Hair follicular keratinocyte (primary cell): ENCODE data around the genes MS4A6E, MS4A7, MS4A14, MS4A10, CD5 and PGA4.

DNA sequence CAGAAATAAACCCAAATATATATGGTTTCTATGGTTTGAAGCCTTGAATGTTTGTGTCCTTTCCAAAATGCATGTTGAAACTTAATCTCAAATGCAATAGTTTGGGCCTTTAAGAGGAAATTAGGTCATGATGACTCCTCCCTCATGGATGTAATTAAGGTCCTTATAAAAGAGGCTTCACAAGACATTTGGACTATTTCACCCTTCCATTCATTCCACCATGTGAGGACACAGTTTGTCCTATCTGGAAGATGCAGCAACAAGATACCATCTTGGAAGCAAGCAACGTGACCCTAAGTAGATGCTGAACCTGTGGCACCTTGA, at the start of gene MS4A6E:
MS4A6E (plus strand) TSS at position 196 of the 324 bp plus-strand sequence.
- RAMPAGE, long total RNA = no peak

DNA sequence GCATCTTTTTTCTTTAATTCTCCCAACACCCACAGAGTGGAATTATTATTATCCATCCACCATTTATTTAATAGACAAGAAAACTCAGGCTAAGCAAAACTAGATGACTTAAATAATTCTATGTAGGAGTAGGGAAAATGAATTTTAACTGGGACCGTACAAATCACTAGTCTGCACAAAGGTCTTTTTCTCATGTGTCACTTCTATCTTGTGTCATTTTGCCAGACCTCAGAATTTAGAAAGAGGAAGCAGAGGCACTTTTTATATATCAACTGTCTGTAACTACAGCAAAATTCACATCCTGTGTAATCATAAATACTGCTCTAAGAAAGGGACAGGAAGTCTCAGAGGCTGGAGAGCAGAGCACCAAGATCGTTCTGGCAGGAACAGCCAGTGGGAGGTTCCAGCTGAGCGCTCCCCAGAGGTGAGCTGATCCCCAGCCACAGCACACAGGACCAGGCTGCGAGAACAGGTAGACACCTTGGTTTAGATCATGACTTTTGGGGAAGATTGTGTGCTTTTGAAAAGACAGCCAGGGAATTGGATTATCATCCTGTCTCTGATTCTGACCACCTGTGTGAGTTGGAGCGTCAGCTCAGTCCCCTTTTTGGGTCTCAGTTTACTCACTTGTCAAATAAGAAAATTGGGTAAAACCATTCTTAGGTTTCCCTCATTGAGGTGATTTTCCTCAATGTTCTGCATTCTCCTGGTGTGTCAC, at the start of gene MS4A7:
MS4A7 (plus strand) TSS at position 340 of the 718 bp plus-strand sequence.
- RAMPAGE, long total RNA = no peak

DNA sequence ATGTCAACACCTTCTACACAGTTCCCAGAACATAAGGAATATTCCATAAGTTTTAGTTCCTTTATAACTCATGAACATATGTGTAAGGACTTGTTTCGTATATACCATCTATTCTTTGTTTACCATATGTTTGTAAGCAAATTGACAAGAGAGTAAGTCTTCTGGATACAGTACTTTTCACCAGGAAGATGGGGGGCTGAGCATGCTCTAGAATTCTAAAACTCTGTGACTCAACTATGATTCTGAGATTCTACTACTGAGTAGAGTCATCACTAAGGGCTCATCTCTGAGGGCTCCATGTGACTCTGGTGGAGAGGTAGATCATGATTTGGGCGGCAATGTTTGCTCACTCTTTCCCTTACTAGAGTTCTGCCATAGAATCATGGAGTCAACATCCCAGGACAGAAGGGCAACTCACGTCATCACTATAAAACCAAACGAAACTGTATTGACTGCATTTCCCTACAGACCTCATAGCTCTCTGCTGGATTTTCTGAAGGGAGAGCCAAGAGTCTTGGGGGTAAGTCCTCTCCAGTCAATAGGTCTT, at the start of gene MS4A14:
MS4A14 (plus strand) TSS at position 263 of the 547 bp plus-strand sequence.
- RAMPAGE, long total RNA = no peak

- RAMPAGE, long total RNA = no peak
Measured at GRCh38 chr11:60781099-60781484, 4.0 kb upstream of the MS4A10 start.

GRCh38 chr11:60784960-60785589, at the start of gene MS4A10:
TSS of gene MS4A10 (plus strand) at chr11:60785333.
- RAMPAGE, long total RNA = no peak

DNA sequence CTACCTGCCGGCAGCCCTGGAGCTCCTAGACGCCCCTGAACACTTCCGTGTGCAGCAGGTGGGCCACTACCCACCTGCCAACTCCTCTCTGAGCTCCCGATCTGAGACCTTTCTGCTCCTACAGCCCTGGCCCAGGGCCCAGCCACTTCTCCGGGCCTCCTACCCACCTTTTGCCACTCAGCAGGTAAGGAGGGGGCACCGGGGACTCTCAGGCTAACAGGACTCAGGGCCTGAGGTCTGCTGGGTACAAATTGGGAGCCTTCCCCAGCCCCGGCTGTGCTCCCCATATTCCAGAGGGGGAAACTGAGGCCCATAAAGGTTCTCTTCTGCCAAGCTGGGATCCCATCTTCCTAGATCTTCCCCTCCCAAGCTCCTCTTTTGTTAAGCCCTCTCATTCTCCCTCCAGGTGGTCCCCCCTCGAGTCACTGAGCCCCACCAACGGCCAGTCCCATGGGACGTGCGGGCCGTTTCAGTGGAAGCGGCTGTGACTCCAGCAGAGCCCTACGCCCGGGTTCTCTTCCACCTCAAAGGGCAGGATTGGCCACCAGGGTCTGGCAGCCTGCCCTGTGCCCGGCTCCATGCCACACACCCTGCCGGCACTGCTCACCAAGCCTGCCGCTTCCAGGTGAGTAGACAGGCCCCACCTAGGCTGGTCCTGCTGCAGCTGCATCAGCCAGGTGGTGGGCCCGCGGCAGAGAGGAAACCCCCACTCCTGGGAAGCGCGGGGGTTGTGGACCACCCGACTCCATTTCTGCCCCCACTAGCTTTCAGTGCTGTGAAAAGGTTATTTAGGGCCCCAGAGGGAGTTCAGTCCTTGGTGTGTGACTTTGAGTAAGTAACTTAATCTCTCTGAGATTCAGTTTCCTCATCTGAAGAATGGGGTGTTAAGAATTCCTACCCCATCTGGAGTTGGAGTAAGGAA, 3.2 kb downstream of the TMEM132A start:
- RAMPAGE, long total RNA = no peak

DNA sequence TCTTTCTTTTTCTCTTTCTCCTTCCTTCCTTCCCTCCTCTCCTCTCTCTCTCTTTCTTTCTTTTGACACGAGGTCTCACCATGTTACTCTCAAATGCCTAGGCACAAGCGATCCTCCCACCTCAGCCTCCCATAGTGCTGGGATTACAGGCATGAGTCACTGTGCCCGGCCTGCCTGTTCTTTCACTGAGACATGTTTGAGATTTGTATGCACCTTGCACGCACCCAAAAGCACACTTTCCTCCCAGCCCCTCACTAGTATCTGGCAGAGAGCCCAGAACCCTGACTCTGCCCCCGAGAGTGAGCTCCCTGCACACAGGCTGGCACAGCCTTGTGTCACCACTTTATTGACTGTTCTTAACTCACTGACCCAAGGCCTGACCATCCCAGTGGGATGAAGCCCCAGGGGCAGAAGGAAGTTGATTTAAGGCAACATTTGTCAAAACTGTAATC, 56.9 kb downstream of the CD6 start:
- RAMPAGE, long total RNA = no peak

DNA sequence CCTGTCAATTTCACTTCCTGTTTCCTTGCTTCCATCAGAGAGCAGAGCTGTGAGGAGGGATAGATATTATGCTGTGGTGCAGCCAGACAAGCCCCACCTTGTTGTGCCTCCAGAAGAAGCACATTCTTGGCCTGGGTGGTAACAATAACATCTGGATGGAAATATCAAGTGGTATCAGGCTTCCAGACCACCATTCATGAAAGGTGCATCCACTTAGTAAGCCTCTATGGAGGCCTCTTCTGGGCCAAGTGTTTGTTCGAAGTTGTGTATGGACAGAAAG, 40.7 kb upstream of the CD5 start:
- RAMPAGE, long total RNA = no peak

GRCh38 chr11:61083541-61084049, 18.7 kb upstream of the CD5 start:
- RAMPAGE, long total RNA = no peak

GRCh38 chr11:61101950-61102649, at the start of gene CD5:
TSS of gene CD5 (plus strand) at chr11:61102489.
- RAMPAGE, long total RNA = no peak

- RAMPAGE, long total RNA = no peak
Measured at GRCh38 chr11:61124560-61125298, 22.4 kb downstream of the CD5 start.

GRCh38 chr11:61127533-61127993, 25.3 kb downstream of the CD5 start:
- RAMPAGE, long total RNA = no peak

DNA sequence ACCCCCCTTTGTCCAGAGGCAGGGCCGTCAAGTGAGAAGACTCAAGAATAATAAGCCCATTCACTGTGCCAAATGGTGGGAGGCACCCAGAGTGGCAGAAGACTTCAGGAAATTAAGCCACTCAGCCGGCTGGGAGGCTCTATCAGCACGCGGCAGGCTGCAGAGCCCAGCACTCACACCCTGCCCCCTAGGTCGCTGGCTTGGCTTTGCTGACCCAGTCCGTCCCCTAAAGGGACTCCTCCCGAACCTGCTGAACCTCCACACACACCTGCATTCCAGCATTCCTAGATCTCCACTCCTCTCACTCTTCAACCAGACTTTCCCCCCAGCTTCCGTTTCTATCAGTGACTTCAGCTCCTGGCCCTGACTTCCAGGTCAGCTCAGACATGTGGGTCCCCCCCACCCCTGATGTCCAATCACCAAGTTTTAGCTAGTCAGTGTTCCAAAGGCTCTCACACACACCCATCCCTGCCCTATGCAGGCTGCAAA, 11.4 kb downstream of the VPS37C start:
- RAMPAGE, long total RNA = no peak

DNA sequence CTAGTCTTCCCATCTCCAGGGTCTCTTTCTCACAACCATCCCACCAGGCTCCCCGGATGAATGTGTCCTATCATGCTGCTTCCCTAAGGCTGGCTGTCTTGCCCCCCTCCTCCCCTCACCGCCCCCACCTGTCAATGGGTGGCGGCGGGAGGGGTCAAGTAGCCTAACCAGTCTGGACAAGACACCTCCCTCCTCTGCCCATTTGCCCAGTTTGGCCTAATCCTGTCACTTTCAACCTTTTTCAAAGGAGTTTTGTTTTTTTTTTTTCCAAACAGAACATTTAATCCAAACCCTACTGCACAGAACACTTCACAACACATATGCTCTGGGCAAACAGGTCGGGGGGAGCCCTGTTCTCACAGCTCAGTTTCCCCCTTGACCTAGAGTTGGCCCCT, 10.9 kb downstream of the VPS37C start:
- RAMPAGE, long total RNA = no peak

DNA sequence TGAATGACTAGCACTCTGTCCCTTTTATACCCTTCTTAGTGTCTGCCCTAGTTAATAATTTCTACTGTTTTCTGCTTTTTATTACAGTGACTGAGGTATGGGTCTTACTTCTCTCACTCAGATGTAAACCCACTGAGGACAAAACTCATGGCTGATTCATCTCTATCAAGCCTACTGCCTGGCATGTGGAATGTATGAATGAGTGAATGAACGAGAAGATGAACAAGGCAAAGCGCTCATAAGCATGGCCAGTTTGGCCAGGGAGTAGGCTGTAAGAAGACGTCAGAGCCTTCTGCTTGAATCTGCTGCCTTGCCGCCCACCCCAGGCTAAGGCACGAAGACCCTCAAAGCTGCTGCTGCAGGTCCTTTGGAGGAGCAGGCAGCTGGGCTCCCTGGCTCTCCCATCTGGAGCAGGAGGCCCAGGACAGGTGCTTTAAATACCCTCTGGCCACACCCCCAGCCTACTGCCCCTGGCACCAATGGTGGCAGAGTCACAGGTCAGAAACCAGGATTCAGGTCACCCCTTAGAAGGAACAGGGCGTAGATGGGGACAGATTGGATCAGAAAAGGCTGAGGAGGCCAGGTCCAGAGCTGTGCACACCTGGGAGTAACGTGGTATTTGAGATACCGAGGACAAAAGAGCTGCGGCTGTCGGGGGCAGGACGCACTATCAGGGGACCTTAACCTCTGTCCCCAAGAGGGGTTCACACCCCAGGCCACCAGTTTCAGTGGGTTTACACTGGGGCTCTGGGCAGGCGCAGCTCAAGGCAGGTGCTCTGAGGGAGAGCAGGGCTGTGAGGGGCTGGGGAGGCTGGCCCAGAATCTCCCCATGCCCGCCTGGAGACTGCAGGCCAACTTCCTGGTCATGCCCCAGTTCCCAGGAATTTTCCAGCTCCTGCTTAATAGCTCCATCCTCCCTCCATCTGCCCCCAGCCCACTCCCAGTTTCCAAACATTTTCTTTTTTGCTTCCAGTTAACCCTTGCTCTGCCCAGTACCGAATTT, 7.9 kb upstream of the PGA3 start:
- RAMPAGE, long total RNA = no peak

DNA sequence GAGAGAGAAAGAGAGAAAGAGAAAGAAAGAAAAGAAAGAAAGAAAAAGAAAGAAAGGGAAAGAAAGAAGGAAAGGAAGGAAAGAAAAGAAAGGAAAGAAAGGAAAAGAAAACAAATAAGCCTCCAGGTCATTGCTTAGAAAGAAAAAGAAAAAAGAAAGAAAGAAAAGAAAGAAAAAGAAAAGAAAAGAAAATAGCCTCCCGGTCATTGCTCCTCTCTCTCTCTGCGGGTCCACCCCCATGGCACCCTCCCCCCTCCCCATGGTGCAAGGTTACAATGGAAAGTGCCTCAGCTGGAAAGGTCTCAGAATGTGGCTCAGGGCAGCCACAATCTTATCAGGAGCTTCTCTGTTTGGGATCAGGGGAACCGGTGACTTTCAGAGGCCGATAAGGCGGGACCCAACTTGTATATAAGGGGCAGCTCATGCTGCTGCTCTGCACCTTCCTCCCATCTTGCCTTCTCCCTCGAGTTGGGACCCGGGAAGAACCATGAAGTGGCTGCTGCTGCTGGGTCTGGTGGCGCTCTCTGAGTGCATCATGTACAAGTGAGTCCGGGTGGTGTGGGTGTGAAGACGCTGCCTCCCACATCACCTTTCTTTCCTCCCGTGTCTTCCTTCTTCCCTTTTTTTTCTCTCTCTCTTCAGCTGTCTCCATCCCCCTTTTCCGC, at the start of gene PGA4:
PGA4 (plus strand) TSS at position 434 of the 665 bp plus-strand sequence.
- RAMPAGE, long total RNA = no peak

- RAMPAGE, long total RNA = no peak
Measured at GRCh38 chr11:61333733-61334309, 793 bp downstream of the TKFC start.

- RAMPAGE, long total RNA = no peak
Measured at GRCh38 chr11:61336141-61336739, 3.2 kb downstream of the TKFC start.

DNA sequence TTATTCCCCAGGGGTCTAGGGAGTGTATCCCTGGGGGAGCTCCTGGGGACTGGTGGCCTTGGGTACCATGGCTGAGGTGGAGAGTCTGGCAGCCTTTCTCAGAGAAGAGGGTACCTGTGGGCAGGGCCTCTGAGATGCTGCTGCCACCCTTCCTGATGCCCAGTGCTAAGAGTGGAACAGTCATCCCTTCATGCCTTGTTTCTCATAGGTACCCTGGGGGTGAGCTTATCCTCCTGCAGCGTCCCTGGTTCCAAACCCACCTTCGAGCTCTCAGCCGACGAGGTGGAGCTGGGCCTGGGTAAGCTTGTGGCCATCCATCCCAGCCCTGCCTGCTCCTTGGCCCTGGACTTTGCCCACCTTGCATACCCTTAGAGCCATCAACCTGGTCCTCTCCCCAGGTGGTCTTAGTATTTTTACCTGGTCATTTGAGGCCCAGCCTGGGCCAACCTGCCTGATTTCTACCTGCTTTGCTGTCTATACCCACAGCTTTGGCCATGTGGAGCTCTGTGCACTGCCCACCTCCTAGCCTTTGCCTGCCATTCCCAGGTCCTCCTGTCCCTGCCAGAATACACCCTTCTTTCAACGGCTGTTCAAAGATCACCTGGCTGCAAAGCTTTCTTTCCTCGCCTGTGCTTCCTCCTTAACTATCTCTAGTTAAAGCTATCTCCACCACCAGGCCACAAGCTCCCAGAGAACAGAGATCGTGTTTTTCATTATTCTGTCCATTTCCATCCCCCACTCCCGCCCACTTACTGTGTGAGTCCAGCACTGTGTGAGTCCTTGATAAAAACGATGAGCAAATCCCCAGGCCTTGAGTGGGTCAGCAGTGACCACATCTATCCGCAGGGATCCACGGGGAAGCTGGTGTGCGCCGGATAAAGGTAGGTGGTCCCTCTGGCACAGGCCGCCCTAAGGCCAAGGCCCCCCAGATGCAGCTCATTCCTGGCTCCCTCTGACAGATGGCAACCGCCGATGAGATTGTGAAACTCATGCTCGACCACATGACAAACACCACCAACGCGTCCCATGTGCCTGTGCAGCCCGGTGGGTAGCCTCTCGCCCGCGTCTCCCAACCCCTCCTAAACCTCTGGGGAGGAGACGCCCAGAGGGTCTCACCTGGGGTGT, 8.9 kb downstream of the TKFC start:
- RAMPAGE, long total RNA = no peak

- RAMPAGE, long total RNA = no peak
Measured at GRCh38 chr11:61344950-61345812, 12.2 kb downstream of the TKFC start.